ENCODE results near the genes SNW1 and KCNK10.

DNA sequence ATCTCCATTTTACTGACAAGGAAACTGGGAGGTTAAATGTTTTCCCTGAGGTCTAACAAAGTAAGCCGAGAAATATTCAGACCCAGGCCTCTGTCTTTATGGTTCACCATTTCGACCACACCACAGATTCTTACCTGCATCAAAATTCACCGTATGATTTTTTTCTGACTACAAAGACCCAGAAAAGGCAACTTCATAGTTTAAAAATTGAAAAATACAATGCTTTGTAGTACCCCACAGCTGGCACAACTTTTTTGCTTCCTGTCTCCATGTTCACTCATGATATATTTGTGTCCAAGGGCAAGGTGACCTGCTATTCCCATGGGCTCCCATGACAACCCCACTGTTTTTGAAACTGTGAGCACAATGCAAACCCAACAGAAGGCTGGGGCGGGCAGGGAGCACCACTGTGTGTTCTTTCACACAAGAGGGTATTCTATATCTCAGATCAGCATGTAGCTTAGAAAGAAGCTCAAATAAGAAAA, 56.0 kb upstream of the ISM2 start:
- RAMPAGE, long total RNA: no peak
- RRBS: no CpG with 5 or more reads among the region's 4 CpGs

DNA sequence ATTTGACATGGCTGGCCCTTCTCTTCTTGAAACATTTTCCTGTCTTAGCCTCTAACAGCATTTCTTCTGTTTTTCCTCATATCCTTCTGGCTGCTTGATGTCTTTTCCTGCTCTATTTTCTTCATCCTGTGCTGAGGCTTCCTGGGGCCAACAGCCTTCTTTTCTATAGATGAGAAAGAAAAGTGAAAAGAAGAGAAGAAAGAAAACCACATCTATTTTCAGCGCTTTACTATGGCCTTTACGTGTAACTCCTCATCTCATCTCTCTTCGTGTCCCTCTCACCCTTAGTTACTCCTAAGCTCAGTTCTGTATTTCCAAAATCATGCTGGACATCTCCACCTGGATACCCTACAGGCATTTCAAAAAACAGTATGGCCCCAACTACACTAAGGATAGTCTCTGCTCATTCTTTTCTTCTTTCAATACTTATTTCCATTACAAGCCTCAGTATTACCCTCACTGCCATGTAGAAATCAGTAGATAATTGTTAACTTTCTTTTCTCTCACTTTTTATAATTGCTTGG, 20.1 kb downstream of the ALKBH1 start:
- RAMPAGE, long total RNA: no peak
- RRBS: no CpG with 5 or more reads among the region's 3 CpGs

DNA sequence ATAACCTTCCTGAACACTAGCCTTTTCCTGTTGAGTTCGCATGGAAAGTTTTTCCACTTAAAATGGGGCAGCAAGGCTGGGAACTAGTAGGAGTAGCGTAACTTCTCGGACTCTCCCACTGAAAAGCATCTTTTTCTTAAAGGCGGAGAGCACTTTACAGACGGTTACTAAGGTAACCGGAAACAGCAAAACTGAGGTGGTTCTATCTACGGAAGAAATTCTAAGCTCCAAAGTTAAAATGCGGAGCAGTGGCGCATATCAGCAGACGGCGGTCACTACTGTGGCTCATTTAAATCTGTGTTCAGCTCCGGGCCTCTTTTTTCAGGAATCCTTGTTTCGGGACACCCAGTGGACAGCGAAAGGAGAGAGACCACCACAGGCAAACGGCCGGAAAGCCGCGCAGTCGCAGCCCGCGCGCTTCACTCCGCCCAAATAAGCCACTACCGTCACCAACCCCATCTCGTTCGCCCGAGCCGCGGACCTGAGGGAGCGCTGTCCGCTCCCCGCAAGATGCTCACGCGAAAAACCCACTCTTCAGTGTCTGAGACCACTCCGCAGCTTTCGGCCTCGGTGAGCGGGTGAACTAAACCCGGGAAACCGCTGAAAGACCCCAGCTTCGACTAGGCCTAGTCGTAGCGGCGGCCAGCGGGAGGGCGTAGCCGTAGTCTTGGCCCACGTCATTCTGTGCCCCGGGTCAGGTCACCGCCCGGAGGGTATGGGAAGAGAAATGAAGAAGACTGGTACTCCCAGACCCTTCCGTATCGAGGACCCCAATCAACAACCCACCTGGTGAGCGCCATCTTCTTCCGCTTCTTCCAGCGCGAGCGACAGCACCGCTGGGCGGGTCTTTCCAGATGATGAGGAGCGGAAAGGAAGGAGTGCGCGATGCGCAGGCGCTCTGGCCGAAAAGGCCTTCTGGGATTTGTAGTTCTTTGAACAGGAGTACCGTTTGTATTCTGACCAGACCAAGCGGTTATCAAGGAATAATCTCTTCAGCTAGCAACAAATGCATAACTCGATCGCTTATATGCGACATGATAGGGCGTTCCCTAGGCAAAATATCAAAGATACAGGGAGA, at the start of gene SNW1:
SNW1 (minus strand) TSS at position 829 of the 1,078 bp plus-strand sequence.
- RAMPAGE, long total RNA: no peak
- RRBS: under 1% methylated on average over 11 of the region's 72 CpGs

DNA sequence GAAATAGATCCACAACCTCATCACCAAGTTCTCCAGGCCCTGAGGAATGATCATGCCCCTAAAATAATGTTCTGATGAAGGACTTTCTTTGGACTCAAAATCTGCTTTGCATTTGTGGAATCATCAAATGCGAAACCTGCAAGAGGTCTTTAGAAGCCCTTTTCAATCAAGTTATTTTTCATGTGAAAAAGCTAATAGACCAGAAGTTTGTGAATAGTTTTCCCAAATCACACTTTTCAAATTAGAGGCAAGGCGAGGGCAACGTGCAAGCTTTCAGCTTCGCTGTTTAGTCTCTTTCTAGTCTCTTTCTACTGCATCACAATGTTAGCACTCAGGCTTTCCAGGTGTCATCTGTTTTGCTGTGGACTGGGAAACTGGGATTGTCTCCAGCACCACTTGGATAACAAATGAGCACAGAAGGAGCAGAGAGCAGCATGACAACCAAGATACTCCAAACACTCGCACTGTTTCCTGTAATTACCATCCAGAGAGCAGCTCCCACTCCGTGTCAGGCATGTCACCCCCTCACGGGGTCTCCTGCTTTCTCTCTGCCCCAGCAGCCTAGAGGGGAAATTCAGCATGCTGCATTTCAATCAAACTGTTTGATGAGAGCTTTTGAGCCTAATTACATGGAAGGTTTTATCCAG, 917.9 kb downstream of the DIO2 start:
- RAMPAGE, long total RNA: no peak
- RRBS: no CpG with 5 or more reads among the region's 7 CpGs

DNA sequence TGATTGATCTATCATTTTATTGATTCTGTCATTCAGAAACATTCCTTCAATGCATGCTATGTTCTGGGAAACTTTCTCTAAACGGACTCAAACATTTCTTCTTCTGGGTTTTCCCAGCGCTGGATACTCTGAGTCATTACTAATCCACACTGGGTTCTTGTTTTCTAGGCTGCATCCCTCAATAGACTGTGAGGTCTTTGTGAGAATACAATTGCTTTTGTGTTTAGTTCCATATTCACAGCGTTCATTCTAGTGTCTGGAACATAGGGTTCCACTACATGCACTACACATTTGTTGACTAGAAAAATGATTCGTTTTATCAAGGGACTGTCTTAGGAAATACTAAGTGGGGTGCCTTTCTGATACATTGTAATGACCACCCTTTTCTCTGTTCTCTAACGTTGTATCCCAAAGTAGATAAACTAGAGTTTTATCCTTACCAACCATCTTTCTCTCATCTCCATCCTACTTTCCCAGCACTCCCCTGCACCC, 878.7 kb downstream of the DIO2 start:
- RAMPAGE, long total RNA: no peak
- RRBS: no CpG with 5 or more reads among the region's 5 CpGs

DNA sequence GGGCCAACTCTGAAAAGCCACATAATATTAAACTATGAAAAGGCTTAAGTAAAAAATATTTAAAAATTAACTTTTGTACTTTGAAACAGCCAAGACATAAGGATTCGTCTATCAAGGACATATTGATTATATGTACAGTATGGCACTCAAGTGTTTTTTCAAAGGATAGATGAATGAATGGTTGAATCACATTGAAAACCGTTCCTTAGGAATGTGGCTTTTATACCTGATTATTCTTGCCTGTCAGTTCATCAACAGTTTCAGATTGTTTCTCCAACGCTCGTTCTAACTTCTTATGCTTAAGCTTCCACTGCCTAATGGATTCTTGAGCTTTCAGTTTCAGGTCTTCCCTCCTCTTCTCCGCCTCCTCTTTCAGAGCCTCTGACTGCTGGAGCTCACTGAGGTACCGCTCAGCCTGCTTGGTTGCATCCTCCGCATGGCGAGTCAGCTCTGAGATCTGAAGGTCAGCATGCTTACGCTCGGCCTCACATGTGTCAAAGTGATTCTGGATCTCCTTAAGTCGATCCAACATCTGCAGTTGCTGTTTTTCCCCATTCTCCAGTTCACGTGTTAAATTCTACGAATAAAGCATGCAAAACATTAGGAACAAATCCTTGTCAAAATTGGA, 148.9 kb downstream of the CEP128 start:
- RAMPAGE, long total RNA: no peak
- RRBS: no CpG with 5 or more reads among the region's 13 CpGs

GRCh38 chr14:80954656-80955111, 737 bp upstream of the TSHR start:
- RAMPAGE, long total RNA: no peak
- RRBS: no CpG with 5 or more reads among the region's 21 CpGs

DNA sequence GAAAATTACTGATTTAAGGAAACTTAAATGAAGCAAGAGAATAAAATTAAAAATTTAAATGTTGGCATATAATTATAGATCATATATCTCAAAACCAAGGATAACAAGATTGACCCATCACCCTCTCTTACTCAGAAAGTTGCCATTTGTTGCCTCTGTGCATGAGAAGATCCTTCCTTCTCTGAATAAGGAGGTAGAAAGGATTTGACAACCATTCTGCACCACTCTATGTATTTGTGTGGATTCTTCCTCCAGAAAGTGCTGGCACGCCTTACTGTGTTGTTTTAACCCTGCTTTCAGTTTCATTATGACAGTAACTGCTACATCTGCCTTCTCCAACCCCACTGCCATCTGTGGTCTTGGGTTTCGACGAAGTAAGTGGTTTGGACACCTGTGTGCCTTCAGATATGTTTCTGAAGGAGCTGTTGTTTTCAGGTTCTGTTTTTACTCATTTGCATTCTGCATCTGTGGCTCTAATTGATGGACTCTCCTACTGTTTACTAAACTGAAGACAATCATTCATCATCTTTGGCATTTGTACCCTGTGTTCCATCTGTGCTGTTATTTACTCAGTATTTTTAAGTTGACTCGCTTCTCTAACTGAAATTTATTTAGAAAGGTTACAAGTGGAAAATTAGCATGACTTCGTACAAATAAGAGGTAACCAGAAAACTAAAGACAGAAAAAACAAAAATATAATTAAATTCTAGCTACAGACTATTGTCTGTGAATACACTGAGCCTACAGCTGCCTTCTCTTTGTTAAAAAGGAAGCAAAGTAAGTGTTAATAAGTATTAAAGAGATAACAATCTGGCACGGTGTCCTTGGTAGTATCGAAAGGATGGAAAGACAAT, 4.1 kb downstream of the TSHR start:
- RAMPAGE, long total RNA: no peak
- RRBS: no CpG with 5 or more reads among the region's 7 CpGs

- RAMPAGE, long total RNA: no peak
- RRBS: no CpG with 5 or more reads among the region's 2 CpGs
Measured at GRCh38 chr14:81195992-81196561, 24.7 kb downstream of the GTF2A1 start.

GRCh38 chr14:81426852-81427958, 27.1 kb upstream of the STON2 start:
- RAMPAGE, long total RNA: no peak
- RRBS: 30% methylated on average over 4 of the region's 16 CpGs

DNA sequence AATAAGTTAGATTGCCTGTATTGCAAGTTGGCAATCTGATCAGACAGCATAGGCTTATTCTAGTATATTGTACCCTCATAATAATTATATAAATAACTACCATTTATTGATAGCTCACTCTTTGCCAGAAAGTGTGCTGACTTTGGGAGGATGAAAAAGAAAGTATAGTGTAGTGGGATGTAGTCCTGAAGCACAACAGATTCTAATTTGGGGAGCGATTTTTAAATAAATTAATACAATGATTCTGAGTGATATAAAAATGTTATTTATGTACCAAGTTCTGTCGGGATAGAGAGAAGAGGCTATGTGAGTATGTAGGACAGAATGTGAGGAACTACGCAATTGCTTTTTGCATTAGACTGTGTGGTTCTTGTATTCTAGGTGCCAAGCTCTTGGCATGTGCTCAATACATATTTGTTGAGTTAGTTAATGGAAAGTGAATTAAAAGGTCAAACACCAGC, 853.8 kb upstream of the SEL1L start:
- RAMPAGE, long total RNA: no peak
- RRBS: no CpG with 5 or more reads among the region's 3 CpGs

GRCh38 chr14:85528103-85528542, 1.8 kb upstream of the FLRT2 start:
- RAMPAGE, long total RNA: no peak
- RRBS: no CpG with 5 or more reads among the region's 4 CpGs

- RAMPAGE, long total RNA: no peak
- RRBS: no CpG with 5 or more reads among the region's 2 CpGs
Measured at GRCh38 chr14:85568528-85568827, 38.5 kb downstream of the FLRT2 start.

- RAMPAGE, long total RNA: no peak
- RRBS: no CpG with 5 or more reads among the region's 7 CpGs
Measured at GRCh38 chr14:85878782-85879160, 348.8 kb downstream of the FLRT2 start.

DNA sequence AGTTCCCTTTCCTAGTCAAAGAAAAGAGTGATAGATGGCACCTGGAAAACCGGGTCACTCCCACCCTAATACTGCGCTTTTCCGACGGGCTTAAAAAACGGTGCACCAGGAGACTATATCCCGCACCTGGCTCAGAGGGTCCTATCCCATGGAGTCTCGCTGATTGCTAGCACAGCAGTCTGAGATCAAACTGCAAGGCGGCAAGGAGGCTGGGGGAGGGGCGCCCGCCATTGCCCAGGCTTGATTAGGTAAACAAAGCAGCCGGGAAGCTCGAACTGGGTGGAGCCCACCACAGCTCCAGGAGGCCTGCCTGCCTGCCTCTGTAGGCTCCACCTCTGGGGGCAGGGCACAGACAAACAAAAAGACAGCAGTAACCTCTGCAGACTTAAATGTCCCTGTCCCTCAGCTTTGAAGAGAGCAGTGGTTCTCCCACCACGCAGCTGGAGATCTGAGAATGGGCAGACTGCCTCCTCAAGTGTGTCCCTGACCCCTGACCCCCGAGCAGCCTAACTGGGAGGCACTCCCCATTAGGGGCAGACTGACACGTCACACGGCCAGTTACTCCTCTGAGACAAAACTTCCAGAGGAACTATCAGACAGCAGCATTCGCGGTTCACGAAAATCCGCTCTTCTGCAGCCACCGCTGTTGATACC, 782.6 kb downstream of the FLRT2 start:
- RAMPAGE, long total RNA: no peak
- RRBS: no CpG with 5 or more reads among the region's 21 CpGs

- RAMPAGE, long total RNA: no peak
- RRBS: no CpG with 5 or more reads among the region's 5 CpGs
Measured at GRCh38 chr14:87993440-87993639, 358 bp upstream of the GALC start.

DNA sequence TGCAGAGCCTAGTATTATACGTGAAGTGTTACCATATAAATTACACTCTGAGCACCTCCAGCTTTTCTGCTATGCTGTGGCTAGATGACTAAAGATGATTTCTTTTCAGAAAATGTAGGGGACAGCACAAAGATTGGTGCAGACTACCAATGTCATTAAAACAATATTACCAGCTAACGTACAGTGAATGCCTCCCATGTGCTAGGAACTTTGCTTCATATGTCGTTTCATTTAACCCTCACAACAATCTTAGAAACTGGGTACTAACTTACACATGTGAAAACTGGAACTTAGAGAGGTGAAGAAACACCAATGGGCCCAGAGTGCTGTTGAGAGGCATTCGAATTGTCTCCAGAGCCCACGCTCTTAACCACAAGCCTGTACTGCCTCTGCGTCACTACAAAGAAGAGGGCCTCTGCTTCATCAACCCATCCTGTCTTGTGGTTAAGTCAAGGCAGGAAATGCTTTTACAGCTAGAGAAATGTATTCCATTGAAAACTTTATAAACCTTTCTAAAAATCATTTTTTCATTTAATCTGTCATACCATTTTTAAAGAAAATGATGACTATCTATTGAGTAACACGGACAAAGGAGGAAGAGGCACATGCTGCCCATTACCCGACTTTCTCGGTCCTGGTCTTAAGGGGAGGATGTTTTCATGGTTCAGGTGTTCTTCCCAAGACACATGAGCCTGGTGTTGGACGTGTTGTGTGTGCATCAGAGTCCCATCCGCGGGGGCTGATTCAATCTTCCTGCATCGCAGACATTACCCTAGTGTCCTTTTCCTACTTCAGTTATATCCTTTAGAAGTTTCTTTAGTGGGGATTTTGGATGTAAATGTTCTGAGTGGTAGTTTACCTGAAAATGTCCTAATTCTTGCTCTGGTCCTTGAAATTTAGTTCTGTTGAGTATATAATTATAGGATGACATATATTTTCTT, 1.4 kb downstream of the GPR65 start:
- RAMPAGE, long total RNA: no peak
- RRBS: no CpG with 5 or more reads among the region's 13 CpGs

DNA sequence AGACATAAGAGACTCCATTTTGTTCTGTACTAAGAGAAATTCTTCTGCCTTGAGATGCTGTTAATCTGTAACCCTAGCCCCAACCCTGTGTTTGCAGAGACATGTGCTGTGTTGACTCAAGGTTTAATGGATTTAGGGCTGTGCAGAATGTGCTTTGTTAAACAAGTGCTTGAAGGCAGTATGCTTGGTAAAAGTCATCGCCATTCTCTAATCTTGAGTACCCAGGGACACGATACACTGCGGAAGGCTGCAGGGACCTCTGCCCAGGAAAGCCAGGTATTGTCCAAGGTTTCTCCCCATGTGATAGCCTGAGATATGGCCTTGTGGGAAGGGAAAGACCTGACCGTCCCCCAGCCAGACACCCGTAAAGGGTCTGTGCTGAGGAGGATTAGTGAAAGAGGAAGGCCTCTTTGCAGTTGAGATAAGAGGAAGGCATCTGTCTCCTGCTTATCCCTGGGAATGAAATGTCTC, 19.5 kb downstream of the GPR65 start:
- RAMPAGE, long total RNA: no peak
- RRBS: no CpG with 5 or more reads among the region's 5 CpGs

- RAMPAGE, long total RNA: no peak
- RRBS: no CpG with 5 or more reads among the region's 2 CpGs
Measured at GRCh38 chr14:88248864-88249153, 74.3 kb downstream of the KCNK10 start.

DNA sequence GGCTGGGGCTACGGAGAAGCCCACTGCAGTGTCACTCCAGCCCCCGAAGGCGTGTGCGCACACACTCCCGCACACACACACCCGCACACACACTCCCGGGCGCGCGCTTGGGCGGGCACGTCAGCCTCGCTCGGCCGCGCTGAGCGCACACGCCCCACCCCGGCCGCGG, at the start of gene KCNK10:
KCNK10 (minus strand) TSS at position 109 of the 169 bp plus-strand sequence.
- RAMPAGE, long total RNA: no peak
- RRBS: 1% methylated on average over 13 of the region's 21 CpGs